NALM6 (cell line): ENCODE measurements around the gene WASHC3.

DNA sequence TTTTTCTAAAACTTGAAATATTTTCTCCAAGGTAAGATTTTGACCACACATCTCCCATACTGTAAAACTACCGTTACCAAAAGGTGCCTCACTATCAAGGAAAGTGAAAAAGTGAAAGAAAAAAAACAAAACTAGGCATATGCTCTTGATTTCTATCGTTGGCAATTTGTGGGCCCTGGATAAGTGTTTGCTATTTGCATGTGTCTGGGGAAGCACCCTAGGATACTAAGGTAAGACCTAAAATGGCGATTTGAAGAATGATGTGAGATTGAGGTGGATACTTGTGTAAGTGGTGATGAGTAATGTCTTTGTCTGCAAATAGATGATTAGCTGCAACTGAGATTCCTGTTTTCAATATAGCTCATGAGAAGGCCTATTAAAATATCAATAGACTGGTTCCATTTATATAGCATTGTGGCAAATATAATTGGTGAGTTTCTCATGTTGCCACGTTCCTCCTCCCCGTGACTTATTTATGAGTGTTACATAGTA is 261.7 kb downstream of the NEDD1 start:
- PRO-cap, result no peak

DNA sequence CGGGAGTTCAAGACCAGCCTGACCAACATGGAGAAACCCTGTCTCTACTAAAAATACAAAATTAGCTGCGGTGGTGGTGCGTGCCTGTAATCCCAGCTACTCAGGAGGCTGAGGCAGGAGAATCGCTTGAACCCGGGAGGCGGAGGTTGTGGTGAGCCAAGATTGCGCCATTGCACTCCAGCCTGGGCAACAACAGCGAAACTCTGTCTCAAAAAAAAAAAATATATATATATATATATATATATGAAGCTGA is 10.5 kb downstream of the SLC25A3 start:
- PRO-cap, result no peak

DNA sequence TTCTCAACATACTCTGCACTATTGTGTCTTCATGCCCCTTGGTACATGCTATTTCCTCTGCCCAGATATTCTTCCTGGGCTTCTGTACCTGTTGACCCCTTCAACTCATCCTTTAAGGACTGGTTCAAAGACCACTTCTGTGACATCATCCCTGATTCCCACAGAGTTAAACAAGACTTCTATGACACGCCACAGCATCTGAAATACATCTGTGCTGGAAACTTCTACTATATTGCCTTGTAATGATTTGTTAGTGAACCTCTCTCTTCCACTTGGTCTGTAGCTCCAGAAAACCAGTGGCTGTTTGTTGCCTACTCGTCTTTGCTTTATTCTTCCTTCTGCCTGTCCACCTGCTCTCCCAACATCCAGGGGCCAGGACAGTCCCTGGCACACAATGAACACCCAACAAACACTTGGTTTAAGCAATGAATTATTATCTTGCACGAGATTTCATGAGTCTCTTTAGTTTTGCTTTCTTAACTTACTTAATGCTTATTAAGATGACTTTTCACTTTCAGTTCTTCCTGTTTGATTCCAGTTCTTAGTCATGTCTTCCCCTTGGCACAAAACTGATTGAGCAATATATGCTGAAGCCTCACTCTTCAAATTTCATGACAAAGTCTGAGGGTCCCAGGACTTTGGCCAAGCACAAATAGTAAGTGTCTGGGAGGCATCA is 485.9 kb downstream of the APAF1 start:
- PRO-cap, result no peak

DNA sequence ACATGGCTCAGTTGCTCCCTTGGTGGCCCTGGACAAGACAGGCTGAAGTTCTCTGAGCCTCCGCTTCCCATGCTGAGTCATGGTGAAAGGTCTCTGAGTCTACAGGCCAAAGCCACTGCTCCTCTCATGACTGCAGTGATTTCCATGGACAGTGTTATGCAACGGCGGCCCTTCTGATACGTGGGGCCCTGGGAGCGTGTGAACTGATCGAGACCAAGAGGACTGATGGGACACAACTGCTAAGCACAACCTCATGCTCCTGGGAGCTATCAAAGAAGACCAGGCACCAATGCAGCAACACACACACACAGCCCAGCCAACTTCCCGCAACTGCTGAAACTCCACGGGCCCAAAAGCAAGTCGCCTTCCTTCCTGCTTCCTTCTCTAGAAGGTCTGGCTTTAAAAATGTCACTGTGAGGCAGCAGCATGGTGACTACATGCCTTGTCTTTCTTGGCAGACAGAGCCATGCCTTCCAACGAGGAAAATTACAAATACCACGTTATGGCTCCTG is 10.5 kb upstream of the ACTR6 start:
- PRO-cap, result no peak

- PRO-cap, result no peak
Observed at GRCh38 chr12:100329625-100330398, 27.1 kb upstream of the SLC17A8 start.

DNA sequence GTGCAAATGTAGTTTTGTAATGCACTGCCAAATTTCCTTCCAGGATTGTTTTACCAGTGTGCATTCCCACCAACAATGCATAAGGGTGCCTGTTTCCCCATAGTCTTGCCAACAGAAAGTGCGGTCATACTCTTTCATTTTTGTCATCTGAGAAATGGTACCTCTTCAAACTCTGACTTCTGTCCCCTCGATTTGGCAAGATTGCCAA is 28.7 kb upstream of the NR1H4 start:
- PRO-cap, result no peak

DNA sequence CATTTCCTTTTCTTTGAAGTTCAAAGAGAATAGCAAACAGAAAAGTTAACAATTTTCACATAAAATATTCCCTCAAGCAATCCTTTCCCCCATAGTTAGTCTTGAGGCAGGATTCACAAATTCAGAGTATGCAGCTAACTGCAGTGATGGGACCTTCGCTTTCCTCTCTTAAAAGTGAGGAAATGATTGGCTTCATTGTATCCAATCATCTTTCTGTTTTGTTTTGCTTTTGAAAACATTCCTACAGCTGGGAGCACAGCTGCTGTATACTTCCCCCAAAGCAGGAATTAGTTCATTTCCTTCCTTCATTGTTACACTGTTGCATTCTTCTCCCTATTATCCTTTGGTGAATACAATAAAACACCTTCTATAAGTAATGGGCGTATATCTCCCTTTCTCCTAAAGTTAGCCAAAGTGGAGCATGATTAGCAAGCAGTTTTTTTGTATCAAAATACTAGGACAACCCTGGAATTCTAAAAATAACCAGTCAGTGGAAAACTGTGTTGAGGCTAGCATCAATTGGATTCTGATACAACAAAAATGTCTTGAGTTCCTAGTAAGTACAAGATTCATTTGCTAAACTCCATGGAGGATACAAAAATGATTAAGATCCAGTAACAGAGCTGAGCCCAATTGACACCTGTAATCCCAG is 9.3 kb upstream of the GAS2L3 start:
- PRO-cap, result no peak

DNA sequence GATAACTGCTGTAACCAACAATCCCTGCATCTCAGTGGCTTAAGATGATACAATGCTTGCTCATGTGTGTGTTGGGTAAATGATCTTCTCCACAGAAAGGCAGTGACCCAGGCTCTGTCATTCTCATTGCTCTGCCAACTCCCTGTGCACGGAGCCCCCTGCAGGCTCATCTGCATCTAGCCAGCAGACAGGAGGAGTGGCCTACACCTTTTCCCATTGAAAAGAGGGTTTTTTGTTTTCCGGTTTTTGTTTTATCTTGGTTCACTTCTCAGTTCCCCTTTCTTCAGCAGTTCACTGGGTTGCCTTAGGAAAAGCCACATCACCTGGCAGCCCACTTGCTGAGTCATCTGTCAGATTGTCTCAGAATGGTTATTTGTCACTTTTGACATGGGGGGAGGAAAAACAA is 193.3 kb downstream of the ANO4 start:
- PRO-cap, result no peak

GRCh38 chr12:101317209-101317587 is 37.3 kb downstream of the UTP20 start:
- PRO-cap, result no peak

DNA sequence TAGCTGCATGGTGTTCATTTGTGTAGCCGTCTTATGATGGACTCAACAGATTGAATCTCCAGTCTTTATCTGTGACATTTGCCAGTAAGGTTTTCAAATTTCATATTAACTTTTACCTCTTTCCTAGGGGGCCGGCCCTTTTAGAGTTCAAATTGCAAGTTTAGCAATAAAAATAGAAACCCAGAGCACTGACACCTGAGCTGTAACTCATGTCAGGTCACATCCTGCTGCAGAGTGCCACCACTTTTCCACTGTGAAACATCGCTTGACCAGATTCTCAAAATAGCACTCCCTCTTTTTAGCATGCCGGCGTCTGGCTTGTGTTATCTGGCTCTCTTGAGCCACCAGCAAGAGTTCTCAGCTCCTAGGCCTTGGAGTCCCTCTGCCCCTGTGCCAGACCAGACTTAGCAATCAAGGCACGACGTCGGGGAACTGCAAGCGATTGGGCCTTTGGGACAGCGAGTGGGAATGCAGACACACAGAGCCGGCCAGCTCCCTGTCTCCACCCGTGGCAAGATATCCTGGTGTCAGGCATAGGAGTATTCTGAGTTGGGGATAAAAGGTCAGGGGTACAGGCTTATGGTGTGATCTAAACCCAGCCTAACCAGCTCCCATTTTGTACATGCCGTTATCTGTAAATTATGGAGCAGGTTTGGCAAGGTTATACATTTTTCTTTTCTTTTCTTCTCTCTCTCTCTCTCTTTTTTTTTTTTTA is 52.5 kb downstream of the SPIC start:
- PRO-cap, result no peak

GRCh38 chr12:101697237-101697547 is 248 bp upstream of the CHPT1 start:
- PRO-cap, result bidirectional peak, plus-strand start at chr12:101697516, minus-strand start at chr12:101697448

DNA sequence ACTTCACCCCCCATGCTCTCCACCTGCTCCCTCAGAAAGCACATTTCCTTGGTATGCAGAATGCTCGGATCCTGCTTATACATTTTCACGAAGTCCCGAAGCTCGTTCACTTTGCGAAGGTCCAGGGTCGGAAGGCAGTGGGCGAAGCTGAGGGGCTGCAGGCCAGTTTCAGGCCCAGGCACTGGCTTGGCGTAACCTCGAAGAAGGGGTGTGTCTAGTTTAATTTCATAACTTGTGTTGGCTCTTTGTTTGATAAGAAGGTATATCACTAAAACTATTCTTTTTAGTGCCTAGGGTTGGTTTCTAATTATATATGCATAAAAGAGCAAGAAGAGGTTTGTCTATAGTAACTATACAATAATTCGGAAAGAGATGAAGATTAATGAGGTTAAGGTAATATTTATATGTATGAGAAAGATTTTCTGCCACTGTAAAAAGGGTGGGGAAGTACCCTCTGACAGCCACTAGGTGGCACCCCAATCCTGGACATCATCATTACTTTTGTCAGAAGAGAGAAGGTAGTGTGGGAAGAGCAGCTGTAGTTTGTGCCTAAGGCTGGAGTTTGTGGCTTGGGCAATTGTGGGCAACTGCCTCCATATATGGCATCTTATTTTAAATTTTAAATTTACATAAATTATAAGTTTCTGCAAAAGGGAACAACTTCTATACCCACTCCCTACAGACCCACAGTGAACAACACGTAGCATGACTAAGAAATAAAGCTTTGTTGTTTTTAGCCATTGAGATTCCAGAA is 34.2 kb upstream of the SYCP3 start:
- PRO-cap, result no peak

GRCh38 chr12:101779657-101780012 is 40.4 kb upstream of the SYCP3 start:
- PRO-cap, result no peak

GRCh38 chr12:101829841-101830205 is 936 bp downstream of the GNPTAB start:
- PRO-cap, result no peak

DNA sequence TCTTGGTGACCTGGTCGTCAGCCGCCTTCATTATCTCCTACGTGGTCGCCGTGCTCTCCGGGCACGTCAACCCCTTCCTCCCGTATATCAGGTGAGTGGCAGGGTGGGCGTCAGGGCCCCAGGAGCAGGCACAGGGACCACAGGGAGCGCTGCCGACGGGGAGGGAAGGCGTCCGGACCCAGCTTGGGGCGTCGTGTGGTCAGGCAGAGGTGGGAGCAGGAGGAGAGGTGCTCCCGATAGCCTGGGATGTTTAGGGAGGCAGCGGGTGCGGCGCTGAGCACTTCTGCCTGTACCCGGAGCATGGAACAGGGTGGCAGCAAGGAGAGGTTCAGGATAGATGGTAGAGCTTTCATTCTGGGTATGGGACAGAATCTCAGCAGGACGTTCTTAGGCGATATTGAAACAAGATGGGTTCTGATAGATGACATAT is 465 bp downstream of the DRAM1 start:
- PRO-cap, result no peak

DNA sequence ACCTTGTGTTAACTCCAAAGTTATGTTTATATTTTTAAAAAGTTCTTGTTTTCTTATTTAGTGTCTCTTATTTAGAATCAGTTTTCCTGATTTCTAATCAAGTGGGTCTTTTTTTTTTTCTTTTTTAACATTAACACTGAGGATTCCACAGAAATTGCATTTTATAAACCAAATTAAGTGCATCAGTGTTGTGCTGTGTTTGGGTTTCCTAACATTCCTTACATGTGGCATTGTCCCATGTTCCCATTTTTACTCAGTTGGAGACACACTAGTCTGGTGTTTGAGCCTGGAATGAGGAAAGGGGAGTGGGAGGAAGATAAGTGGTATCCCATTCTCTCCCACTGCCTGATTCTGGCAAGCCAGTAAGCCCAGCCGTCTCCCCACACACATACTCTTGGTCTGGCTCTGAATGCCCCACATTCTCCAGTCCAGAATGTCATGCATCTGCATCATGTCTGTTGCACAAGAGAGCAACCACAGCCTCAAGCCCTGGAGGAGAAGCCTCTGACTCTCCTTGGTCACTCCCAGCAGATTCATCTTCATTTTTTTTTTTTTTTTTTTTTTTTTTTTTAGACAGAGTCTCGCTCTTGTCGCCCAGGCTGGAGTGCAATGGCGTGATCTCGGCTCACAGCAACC is 47.9 kb downstream of the DRAM1 start:
- PRO-cap, result no peak

DNA sequence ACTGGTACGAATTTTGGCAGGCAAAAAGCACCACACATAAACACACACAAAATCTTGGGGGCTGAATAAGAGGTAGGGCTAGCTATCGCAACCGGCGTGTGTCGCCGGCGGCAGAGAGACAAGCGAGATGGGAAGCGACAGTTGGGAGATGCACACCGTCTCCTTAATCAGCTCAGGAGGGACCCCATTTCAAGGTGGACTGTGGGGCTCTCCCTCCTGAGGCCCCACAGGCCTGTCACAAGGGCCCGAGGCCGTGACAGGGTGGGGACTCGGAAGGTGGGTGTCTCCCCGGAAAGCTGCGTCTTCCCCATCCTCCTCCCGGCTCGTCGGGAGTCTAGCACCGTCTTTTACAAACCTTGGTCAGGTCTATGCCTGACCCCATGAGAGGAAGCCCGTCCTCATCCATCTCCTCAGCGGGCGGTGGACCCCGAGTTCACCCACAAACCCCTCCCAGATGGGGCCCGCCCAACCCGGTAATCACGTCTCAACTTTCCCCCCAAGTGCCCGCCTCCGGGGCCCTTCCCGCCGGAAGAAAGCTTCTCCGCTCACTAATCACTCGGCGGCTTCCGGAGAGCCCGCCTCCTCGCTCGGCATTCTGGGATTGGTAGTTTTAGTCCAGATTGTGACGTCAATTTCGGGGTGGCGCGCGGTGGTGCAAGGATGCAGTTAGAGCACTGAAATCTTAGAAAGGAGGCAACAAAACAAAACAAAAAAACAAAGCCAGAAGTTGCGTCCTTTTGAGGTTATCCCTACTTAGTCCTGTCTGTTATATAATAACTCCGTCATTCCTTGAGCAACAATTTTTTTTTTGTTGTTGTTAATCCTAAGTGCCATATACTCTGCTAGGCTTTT is at the start of gene WASHC3:
Gene WASHC3 (minus strand): TSS at position 435 of the 852 bp plus-strand sequence.
- PRO-cap, result bidirectional peak, plus-strand start at position 631 of the sequence, minus-strand start at position 456 of the sequence

DNA sequence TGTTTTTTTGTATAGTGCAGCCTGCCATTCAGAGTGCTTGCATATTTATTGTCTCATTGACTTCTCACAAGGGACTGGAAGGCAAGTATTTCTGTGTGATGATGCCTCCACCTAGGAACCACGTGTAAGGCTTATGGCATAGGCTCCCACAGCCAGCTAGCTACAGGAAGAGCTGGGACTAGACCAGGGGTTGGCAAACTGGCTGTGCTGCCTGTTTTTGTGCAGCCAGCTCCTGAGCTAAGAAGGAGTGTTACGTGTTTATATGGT is 970 bp downstream of the PARPBP start:
- PRO-cap, result bidirectional peak, plus-strand start at position 163 of the sequence, minus-strand start at position 129 of the sequence

DNA sequence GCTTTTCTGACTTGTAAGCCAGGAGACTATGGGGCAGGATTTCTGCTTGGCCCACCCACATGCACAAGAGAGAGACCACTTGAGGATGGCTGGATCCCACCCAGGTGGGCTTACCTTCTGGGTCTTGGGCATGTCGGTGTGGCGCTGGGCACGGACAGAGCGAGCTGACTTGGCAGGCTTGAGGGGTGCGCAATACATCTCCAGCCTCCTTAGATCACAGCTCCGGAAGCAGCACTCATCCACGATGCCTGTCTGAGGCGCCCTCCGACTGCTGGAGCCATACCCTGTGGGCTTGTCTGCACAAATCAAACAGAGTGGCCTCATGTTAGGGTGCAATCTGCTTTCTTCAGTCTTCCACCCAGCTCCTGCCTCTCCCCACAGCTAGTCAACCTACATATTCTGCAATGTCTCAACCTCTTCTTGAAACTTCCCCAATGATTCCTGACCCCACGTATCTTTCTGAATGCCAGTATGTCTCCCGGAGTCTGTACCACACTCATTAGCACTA is 60.9 kb downstream of the IGF1 start:
- PRO-cap, result no peak

- PRO-cap, result no peak
Observed at GRCh38 chr12:102483510-102484043, 3.2 kb upstream of the IGF1 start.